Metastatic Liver Carcinoma in the Adrenal Gland (tissue), 2 donors: Measurements from ENCODE around the gene METTL7A.

DNA sequence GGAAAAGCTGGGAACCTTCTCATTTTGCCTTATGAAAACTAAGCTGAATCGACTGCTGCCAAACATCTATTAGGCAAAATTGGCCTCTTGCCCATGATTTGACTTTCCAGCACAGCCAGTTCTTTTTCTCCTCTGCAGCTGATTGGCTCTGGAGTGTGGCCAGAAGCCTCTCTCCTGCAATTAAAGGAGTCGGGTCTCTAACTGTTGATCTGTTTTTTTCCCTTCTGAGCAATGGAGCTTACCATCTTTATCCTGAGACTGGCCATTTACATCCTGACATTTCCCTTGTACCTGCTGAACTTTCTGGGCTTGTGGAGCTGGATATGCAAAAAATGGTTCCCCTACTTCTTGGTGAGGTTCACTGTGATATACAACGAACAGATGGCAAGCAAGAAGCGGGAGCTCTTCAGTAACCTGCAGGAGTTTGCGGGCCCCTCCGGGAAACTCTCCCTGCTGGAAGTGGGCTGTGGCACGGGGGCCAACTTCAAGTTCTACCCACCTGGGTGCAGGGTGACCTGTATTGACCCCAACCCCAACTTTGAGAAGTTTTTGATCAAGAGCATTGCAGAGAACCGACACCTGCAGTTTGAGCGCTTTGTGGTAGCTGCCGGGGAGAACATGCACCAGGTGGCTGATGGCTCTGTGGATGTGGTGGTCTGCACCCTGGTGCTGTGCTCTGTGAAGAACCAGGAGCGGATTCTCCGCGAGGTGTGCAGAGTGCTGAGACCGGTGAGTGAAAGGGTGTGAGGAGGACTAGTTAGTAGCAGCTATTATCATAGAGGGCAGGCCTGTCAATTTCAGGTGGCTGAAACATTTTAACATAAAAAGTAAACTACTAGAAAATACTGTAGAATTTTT lies at the start of gene METTL7A:
METTL7A (plus strand) TSS at position 208 of the 858 bp plus-strand sequence.
- PRO-cap, 2 experiments: peak in 2 of 2 experiments; most common plus-strand start position 212 of the sequence (in 2); most common minus-strand start position 71 of the sequence (in 1)

DNA sequence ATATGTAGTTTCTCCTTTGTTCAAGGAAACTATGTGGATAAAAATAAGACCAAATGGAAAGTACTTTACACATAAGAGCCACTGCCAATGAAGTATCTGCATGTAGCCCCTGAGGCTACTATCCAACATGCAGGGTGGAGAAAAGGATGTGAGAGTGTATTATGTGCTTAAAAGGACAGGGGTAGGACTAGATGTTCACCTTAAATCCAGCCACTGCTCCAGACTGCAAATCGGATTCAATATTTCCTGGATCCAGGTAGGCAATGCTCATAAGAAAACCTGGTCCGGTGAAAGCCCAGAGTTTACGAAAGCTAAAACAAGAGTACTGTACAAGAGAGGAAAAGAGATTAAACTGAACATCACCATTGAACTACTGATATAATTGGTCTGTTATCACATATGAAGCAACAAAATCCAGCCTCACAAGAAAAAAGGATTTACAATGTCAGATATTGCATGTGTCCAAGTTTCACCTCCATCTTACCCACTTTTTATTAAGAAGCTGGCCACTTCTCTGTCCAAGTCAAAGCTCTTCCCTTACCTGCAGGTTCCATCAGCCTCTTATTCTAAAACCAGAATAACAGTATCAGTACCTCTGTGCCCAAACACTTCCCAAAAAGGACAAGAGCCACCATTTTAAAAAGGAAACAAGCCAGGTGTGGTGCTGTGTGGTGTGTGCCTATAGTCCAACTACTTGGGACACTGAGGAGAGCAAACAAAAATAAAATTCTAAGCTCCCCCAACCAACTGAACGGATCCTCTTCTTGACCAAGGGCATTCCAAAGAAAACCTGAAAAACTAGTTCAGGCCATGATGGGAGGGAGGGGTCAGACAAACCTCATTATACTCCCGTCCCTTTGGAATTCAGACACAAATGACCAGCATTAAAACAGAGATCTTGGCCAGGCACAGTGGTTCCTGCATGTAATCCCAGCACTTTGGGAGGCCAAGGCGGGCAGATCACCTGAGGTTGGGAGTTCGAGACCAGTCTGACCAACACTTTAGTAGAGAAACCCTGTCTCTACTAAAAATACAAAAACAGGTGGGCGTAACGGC lies 20.7 kb downstream of the SLC11A2 start:
- PRO-cap, 2 experiments: no peak in any of the 2 experiments

- PRO-cap, 2 experiments: no peak in any of the 2 experiments
These were observed 1.2 kb downstream of the CSRNP2 start for GRCh38 chr12:51082227-51082534.

GRCh38 chr12:51217547-51217734 lies 421 bp downstream of the POU6F1 start:
- PRO-cap, 2 experiments: peak in 2 of 2 experiments; most common plus-strand start chr12:51217636 (in 2)

DNA sequence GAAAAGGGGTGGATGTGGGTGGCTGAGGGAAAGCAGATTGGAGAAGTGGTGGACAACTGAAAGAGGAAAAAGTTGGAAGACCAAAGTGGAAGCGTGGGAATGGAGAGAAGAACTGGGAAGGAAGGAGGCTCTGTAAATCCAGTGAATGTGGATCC lies 713 bp upstream of the POU6F1 start:
- PRO-cap, 2 experiments: no peak in any of the 2 experiments

GRCh38 chr12:51240127-51240522 lies 1.5 kb downstream of the DAZAP2 start:
- PRO-cap, 2 experiments: no peak in any of the 2 experiments

GRCh38 chr12:51326555-51327319 lies 2.8 kb upstream of the BIN2 start:
- PRO-cap, 2 experiments: no peak in any of the 2 experiments

DNA sequence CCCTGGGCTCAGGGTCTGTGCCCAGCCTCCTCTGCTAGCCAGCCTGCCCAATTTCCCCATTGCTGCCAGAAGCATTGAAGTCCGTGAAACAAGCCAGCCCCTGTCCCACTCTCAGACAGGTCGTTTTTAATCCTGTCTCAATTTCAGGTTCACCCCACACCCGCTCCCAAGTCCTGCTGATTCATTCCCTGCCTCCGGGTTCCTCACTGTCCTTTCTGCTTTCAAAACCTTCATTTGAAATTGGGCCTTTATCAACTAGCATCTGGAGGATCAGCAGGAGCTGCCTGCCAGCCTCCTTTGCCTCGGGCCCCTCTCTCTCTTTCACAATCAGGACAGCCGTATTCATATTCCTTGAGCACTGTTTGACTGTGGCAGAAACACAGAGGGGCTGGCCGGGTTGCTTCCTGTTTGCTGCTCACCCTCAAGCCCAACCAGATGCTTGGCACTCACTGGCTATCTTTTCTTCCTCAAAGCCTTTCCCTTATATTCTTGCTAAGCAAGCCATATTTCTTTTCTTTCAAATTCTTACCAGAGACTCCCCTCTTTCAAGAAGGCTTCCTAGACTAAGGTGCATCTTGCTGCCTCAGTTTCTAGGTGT lies 3.1 kb downstream of the GALNT6 start:
- PRO-cap, 2 experiments: no peak in any of the 2 experiments

- PRO-cap, 2 experiments: no peak in any of the 2 experiments
These were observed 40.3 kb upstream of the SCN8A start for GRCh38 chr12:51550839-51551069.

DNA sequence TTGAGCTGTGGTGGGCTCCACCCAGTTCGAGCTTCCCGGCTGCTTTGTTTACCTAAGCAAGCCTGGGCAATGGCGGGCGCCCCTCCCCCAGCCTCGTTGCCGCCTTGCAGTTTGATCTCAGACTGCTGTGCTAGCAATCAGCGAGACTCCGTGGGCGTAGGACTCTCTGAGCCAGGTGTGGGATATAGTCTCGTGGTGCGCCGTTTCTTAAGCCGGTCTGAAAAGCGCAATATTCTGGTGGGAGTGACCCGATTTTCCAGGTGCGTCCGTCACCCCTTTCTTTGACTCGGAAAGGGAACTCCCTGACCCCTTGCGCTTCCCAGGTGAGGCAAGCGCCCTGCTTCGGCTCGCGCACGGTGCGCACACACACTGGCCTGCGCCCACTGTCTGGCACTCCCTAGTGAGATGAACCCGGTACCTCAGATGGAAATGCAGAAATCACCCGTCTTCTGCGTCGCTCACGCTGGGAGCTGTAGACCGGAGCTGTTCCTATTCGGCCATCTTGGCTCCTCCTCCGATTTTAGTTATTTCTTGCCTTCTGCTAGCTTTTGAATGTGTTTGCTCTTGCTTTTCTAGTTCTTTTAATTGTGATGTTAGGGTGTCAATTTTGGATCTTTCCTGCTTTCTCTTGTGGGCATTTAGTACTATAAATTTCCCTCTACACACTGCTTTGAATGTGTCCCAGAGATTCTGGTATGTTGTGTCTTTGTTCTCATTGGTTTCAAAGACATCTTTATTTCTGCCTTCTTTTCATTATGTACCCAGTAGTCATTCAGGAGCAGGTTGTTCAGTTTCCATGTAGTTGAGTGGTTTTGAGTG lies 22.7 kb upstream of the SCN8A start:
- PRO-cap, 2 experiments: no peak in any of the 2 experiments

DNA sequence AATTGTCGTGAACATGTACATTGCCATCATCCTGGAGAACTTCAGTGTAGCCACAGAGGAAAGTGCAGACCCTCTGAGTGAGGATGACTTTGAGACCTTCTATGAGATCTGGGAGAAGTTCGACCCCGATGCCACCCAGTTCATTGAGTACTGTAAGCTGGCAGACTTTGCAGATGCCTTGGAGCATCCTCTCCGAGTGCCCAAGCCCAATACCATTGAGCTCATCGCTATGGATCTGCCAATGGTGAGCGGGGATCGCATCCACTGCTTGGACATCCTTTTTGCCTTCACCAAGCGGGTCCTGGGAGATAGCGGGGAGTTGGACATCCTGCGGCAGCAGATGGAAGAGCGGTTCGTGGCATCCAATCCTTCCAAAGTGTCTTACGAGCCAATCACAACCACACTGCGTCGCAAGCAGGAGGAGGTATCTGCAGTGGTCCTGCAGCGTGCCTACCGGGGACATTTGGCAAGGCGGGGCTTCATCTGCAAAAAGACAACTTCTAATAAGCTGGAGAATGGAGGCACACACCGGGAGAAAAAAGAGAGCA lies 7.9 kb downstream of the TMDD1 start:
- PRO-cap, 2 experiments: no peak in any of the 2 experiments

- PRO-cap, 2 experiments: no peak in any of the 2 experiments
These were observed 15.9 kb upstream of the FIGNL2 start for GRCh38 chr12:51864497-51864803.

GRCh38 chr12:51961839-51962200 lies 10.3 kb downstream of the ACVR1B start:
- PRO-cap, 2 experiments: no peak in any of the 2 experiments

- PRO-cap, 2 experiments: no peak in any of the 2 experiments
These were observed 23.9 kb downstream of the ACVR1B start for GRCh38 chr12:51975174-51975930.

GRCh38 chr12:51996463-51997270 lies 10.1 kb upstream of the TAMALIN start:
- PRO-cap, 2 experiments: no peak in any of the 2 experiments

DNA sequence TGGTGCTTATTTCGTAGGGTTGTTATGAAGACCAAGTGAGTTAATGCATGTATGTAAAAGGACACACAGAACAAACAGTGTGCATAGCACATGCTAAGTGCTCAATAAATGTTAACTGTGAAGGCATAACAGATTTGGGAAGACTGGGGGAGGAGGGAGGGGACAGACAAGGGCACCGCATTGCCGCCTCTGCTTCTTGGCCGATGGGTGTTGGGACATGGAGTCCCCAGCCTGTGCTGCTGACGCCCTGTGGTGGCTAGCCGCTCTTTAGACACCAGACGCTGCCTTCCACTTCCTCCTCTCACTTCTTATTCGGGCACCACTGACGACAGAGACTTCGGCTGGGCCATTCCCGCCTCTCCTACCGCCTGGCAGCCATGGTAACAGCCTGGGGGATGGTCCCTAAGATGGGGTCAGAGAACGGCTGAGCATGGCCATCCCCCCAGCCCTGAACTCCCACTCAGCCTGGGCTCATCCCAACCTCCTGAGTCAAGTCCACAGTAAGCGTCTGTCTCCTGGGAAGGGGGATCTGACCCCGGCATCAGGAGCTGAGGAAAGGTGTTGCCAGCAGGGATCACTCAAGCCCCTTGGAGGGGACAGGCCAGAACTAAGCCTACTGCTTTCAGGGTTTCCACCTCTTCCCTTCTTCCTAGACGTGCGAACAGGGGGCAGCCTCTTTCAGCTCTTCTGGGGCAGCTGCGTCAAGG lies 907 bp upstream of the TAMALIN start:
- PRO-cap, 2 experiments: no peak in any of the 2 experiments

DNA sequence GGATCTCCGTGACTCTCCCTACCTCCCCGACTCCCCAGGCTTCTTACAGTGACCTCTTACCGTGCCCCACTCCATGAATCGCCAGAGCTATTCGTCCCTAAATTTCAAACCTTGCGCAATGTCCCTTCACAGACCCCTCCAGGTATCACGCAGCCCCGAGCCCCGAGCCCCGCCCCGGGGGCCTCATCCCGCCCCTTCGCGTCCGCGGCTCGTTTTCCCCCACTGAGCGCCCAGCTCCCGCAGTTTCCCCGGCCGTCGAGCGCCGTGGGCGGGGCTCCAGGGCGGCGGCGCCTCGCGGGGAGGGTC lies 257 bp upstream of the TAMALIN start:
- PRO-cap, 2 experiments: peak in 2 of 2 experiments; most common minus-strand start position 257 of the sequence (in 2)

GRCh38 chr12:52018655-52019567 lies 12.2 kb downstream of the TAMALIN start:
- PRO-cap, 2 experiments: no peak in any of the 2 experiments

- PRO-cap, 2 experiments: no peak in any of the 2 experiments
These were observed 13.6 kb upstream of the NR4A1 start for GRCh38 chr12:52037624-52037966.

DNA sequence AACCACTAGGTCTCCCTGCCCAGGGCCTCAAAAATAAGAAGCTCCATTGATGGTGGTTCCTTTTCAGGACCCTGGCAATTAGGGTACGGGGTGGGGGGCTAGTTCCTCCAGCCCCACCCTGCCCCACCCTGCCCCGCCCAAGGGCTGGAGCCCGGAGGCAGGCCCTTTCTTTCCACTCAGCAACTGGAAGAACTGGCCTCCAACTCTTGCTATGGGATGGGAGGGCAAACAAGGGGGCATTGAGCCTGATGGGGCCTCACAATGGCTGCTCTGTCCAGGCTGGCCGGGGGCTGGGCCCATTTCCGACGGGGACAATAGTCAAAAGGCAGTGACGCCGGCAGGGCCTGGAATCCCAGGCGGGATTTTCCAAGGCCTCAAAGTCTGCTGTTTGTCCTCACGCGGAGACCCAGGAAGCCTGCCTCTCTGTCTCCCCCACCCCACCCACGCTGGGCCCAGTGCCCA lies 8.1 kb upstream of the ATG101 start:
- PRO-cap, 2 experiments: no peak in any of the 2 experiments